Vagina (tissue), 1 donor: ENCODE results near the gene LYZL1.

GRCh38 chr10:29288930-29289253, at the start of gene LYZL1:
Gene LYZL1, plus strand, starts transcription at chr10:29289070.
- PRO-cap, result no peak
- RAMPAGE, long total RNA, result no peak

GRCh38 chr10:29324079-29324609, 35.3 kb downstream of the LYZL1 start:
- PRO-cap, result no peak
- RAMPAGE, long total RNA, result no peak

GRCh38 chr10:29443932-29444561, 155.2 kb downstream of the LYZL1 start:
- PRO-cap, result no peak
- RAMPAGE, long total RNA, result start-site peak on the plus strand at chr10:29444272-29444447, 14 reads

DNA sequence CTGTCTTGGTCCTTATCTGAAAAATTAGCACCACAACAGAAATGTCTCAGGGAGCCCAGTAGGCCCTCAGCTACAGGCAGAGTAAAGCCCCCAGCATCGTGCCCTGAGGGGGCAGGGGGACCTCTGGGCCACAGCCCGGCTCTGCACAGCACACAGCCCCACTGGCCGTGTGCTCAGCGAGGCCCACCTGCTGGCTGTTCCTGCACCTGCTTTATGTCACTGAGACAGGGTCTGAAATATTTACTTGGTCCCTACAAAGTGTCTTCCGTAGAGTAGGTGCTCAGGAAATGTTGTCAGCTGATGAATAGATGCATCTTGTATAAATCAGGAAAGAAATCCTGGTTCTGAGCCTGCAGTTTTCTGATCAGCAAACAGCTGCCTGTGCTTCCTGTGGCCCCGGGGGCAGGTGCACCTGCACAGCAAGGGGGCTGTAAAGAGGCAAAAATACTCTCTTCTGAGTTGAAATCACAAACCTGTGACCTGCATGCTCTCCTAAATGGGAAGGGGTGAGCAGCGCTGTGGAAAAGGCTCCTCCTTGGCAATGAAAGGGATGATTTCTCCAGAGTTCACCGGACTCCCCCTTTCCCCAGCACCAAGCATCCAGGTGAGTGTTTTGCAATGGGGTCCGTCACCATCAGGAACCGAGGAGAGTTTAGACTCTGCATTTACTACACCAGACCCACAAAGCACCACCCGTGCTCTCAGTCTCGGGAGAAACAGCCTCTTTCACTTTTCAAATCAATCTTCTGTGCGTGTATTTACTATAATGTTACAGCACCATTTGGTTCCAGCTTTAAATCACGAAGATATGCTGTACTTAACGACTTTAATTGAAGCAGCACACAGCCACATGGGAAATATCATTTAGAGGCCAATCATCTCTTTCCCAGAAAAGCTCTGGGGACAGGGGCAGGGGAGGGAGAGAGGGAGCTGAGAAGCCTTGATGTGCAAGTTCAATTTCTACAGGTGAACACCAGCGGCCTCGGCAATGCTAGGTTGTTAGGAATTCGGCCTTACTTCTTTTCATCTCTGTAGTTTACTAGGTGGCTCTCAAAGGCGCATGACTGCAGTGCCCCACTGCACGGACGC, 155.1 kb downstream of the SVIL start:
- PRO-cap, result no peak
- RAMPAGE, long total RNA, result no peak

- PRO-cap, result no peak
- RAMPAGE, long total RNA, result start-site peak on the minus strand at chr10:29481662-29481730, 105 reads
Observed at GRCh38 chr10:29481545-29481909, 153.2 kb downstream of the SVIL start.

DNA sequence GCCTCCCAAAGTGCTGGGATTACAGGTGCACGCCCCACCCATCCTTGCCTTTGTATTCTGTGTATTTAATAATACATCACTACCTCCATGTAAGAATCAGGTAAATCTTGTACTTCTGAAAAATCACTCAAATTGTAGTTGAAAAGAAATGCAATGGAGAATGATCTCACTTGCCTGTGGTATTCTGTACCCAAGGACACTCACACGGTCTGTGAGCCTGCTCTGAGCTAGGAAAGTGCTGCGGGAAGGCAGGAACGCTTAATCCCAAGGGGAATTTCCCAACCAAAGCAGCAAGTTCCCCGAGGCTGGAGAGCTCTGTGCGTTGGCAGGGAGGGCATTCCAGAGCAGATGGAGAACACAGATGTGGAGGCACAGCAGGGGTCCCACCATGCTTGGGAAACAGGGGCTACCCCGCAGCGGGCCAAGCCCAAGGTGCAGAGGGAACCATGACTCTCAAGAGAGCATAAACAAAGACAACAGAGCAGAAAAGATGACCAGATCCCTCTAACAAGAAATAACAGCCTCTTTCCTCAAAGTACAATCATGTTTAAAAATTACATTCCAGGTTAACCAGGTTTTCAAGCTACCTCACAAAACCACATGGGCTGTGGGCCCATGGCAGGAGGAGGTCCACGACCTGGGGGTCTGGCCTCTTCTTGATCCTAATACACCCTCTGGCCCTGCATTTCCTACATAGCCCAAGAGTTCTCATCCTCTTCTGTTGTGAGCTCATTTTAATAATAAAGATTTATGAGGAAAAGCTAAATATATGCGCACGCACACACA, 13.5 kb downstream of the SVIL start:
- PRO-cap, result no peak
- RAMPAGE, long total RNA, result no peak

DNA sequence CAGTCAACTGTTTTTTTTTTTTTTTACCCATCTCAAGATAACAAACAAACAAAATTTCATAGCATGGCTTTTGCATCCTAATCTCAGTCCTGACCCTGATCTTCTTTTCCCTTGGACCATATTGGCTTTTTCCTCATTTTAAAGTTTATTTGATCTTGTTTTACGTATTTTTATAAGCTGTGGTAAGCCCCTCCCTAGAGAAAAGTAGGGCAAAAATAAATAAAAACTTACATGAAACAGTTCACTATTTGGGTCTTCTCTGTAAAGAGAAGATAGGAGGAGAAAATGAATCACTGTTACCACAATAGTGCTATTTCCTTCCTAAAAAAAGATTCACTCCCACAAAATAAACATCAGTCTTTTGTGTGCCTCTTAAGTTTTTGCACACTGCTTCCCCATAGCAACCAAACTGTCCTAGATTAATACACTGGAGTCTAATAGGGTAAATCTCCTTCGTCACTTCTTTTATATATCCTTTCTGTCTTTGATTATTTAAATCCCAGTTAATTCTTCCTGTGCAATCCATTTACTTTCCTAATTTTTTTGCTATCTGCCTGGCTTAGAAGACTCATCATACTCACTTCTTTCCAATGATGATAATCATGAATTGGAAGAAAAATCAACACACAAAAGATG, 1.4 kb upstream of the SVIL start:
- PRO-cap, result no peak
- RAMPAGE, long total RNA, result no peak

DNA sequence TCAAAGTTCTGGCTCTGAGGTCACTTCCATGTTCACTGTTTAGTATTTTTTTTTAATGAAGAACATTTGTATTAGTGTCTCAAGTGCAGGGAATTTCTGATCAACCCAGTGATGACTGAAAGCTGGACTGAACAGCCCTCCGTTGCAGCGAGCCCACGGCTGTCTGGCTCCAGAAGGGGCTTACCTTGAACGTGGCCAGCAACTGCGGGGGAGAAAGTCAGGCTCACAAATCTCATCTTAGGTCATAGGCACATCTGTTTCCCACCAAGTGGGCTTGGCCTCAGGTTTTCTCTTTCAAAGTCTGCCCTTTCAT, 178.2 kb downstream of the JCAD start:
- PRO-cap, result no peak
- RAMPAGE, long total RNA, result no peak

DNA sequence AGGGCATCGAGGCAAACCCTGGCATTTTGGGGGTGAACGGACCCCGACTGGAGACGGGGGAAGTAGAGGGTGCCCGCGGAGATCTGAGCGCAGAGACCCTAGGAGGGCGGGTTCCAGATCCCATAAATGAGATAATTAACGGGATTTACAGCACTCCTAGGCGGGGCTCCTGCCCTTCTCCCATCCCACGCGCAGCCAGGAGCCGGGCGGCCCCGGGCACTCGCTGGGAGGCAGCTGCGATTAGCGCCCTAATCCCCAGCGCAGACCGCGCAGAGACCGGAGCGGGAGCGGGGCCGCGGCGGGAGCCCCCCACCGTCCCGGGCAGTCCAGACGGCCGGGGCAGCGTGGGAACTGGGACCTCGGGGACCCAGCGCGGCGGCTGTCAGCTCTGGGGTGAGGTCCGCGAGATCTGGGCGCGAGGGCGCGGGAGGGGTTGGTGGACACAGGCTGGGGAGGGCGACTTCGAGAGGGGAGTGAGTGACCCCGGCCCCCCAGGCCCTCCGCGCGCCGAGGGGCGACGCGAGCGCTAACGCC, 685 bp downstream of the JCAD start:
- PRO-cap, result unidirectional peak, plus-strand start at position 258 of the sequence
- RAMPAGE, long total RNA, result no peak

GRCh38 chr10:30115915-30116300, 56.5 kb upstream of the JCAD start:
- PRO-cap, result unidirectional peak, minus-strand start at chr10:30116064
- RAMPAGE, long total RNA, result no peak

GRCh38 chr10:30374274-30374887, 25.3 kb upstream of the MTPAP start:
- PRO-cap, result no peak
- RAMPAGE, long total RNA, result no peak

DNA sequence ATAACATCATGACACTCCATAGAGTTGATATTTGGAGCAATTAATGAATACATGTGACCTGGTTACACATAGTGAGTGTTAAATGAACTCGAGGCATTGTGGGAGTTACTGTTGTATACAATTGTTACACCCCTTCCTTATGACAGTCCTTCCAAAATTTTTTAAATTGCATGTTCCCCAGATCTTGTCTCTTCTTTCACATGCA, 9.2 kb downstream of the MAP3K8 start:
- PRO-cap, result no peak
- RAMPAGE, long total RNA, result no peak

DNA sequence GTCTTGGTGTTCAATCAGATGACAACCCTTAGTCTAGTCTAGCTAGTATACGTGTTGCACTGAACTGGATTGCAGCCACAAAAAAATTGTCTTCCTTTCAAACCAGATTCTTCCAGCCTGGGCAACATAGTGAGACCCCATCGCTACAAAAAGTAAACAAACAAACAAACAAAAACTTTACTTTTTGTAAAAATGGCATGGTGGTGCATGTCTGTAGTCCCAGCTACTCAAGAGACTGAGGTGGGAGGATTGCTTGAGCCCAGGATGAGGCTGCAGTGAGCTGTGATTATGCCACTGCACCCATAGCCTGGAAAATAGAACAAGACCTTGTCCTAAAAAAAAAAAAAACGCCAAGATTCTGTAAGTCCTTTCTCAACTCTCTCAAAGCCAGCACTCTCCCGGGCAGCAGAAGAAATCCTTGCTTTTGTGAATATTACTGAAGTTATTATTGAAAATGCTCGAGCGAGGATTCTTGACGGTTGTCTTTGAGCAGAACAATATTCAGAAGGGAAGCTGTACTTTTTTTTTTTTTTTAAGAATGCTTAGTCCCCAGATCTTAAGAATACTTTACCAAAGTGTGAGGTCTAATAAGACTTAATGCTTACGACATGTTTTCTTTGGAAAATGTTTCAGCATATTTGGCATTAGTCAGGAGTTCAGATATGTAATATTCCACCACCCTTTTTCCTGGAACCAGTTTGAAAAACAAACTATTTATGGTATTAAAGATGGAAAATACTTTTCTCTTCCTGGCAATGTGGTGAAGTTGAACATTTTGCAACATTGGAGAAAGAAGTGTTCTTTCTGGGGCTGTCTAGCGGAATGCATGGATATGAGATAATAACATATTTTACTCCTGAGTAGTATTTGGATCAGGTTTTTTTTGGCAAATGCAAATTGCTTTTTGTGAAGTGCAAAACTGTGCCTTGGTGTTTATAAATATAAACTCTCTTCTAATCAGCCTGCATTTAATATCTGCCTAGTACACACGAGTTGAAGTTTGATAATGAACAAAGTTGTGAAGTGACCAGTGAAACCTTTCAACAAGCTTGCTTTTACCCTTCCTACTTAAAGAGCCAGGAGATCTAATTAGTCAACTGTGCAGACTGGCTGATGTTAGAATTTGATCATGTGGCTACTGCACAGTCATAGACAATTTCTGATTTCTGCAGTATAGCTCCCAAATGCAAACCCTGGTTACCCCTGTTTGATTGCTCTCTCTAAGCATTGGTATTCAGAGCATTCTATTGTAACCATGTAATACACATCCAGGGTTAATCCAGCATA, 20.7 kb downstream of the MAP3K8 start:
- PRO-cap, result no peak
- RAMPAGE, long total RNA, result no peak

- PRO-cap, result no peak
- RAMPAGE, long total RNA, result no peak
Observed at GRCh38 chr10:30502229-30502758, 68.3 kb downstream of the MAP3K8 start.

DNA sequence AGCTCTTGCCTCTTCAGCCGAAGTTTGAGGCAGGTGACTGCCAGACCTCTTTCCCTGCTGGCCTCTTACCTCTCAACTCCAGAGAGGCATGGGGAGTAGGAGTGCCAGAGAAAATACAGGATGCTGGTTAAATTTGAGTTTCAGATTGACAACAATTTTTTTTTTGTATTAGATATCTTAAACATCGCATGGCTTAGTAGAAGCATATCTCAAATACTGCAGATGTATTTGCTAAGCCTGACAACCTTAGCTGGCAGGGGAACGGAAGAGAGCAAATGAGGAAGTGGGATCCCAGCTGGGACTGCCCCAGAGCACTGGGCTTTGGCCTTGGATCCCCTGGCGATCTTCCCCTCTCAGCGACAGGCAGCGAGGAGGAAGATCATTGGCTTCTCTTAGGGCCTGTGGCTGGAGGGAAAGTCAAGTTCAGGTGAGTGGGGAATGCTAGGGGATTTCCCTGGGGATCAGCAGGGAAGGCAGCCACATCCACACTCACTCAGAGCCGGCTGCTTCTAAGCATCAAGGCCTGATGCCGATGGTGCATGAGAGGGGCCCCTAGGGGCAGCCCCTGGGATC, 42.1 kb downstream of the LYZL2 start:
- PRO-cap, result no peak
- RAMPAGE, long total RNA, result no peak

DNA sequence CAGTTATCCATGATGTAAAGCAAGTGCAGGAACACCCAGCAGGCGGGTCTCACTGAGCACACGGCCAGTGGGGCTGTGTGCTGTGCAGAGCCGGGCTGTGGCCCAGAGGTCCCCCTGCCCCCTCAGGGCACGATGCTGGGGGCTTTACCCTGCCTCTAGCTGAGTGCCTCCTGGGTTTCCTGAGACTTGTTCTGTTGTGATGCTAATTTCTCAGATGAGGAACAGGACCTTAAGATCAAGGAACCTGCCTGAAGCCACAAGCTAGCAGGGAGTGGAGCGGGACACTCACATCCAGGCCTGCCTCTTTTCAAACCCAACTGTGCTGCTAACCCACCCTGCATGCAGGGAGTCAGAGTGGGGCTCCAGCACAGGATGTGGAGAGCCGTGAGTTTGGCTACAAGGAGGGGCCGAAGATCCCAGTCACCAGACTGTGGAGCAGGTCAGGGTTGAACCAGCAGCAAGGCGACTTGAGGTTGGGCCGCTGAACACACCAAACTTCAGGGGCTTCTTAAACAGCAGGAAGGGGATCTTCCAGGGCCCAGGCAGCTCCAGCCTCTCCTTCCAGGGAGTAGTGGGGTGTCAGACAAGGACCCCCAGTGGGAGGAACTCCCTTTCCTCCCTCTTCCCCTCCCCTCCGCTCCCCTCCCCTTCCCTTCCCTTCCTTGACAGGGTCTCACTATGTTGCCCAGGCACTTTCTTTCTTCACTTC, 76.3 kb upstream of the LYZL2 start:
- PRO-cap, result no peak
- RAMPAGE, long total RNA, result no peak

GRCh38 chr10:30782688-30783121, 153.2 kb upstream of the LYZL2 start:
- PRO-cap, result no peak
- RAMPAGE, long total RNA, result no peak

DNA sequence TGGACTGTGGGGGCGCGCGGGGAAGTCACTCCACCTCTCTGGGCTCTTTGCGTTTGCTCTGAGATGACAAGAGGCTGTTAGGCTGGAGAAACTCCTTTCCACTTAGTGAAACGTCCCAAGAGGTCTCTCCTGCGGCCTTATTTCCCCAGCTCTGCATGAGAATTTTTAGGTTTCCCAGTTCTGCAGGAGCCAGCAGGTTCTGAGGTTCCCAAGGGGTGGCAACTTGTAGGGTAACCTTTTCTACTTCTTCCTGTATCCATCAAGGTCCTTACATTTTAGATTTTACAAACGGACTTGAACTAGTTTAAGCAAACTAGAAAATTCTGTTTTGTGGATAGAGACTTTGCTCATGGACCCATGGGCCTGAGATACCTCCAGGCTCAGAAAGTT, 156.1 kb upstream of the LYZL2 start:
- PRO-cap, result no peak
- RAMPAGE, long total RNA, result no peak

DNA sequence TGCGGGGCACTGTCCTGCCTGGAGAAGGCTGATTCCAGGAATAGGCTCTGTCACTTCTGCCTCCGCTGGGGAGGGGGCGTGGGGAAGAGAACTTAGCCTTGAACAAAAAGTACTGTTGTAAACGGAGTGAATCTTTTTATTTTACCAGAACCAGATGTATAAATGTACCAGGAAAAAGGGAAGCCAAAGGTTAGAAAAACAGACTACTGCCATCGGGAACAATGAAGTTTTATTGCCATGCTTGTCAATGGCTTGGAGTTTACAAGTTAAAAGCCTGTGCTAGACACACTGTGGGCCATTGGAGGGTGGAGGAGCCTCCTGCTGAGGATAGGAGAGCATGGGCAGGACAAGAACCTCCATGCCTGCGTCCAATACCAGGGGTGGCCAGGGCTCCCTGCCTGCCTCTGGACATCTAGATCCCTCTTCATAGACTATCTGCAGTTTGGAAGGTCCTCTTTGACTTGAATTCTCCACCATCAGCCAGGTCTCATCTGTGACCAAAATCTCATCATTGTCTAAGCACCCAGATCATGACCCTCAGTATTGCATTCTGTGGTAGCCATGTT, 161.7 kb upstream of the LYZL2 start:
- PRO-cap, result unidirectional peak, plus-strand start at position 298 of the sequence
- RAMPAGE, long total RNA, result no peak

- PRO-cap, result no peak
- RAMPAGE, long total RNA, result no peak
Observed at GRCh38 chr10:30811834-30813121, 182.7 kb upstream of the LYZL2 start.